Metanephros (tissue), 2 donors: ENCODE measurements around the gene SPDYE21.

GRCh38 chr7:55546735-55547300 lies 25.5 kb downstream of the VOPP1 start:
- RAMPAGE, long total RNA: no peak

GRCh38 chr7:55551177-55551719 lies 21.1 kb downstream of the VOPP1 start:
- RAMPAGE, long total RNA: no peak

- RAMPAGE, long total RNA: no peak
Observed at GRCh38 chr7:56072988-56073325, 8.9 kb downstream of the SUMF2 start.

- RAMPAGE, long total RNA: no peak
Observed at GRCh38 chr7:56079951-56080407, 12.8 kb downstream of the PHKG1 start.

DNA sequence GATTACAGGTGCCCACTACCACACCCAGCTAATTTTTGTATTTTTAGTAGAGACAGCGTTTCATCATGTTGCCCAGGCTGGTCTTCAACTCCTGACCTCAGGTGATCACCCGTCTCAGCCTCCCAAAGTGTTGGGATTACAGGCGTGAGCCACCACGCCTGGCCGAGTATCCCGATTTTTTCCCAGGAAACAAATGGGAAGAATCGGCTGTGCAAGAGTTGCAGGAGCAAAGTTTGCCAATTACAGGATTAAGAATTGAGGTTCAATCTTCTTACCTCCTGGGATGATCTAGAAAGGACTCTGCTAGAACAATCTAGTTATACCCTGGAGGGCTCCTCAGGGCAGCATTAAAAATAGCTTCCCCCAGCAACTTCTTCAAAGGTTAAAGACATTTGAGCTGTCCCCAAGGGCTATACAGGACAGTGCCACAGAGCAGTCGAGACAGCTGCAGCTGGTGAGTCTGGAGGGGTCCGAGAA lies 8.2 kb downstream of the PHKG1 start:
- RAMPAGE, long total RNA: no peak

DNA sequence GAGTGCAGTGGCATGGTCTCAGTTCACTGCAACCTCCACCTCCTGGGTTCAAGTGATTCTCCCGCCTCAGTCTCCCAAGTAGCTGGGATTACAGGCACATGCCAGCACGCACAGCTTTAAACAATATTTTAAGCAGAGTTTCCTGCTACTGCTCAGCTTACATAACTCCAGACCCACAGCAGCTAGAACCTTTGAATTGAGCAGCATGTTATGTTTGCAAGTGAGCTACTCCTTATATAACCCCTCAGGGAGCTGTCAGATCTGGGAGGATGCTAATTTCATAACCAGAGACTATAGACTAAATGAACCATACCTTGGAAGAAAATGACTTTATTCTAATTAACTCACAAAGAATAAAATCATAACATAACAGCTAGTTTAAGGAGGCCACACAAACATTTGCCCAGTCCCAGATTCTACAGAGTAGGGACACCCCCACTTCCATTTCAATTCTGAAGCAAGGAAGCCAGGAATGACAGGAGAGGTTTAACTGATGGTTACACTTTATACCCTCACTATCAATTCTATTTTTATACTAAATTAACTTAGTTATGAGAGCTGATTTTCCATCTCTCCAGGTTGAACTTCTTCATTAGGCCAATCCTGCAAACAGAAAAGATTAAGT lies 4.9 kb downstream of the CHCHD2 start:
- RAMPAGE, long total RNA: no peak

DNA sequence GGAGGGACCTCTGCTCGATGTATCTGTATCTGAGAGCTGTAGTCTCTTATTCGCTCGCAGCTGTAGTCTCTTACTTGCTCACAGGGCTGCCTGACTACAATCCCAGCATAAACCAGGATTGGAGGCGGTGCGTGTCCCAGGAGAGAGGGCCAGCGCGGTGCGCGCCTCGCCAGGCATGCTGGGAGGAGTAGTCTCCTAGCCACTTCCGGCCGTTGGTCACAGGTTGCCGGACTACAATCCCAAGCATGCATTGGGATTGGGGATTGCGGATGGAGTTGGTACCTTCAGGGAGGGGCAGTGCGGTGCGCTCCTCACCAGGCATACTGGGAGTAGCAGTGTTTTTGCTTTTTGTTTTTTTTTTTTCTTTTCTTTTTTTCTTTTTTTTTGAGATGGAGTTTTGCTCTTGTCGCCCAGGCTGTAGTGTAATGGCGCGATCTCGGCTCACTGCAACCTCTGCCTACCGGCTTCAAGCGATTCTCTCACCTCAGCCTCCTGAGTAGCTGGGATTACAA lies 421.8 kb upstream of the NUPR2 start:
- RAMPAGE, long total RNA: no peak

GRCh38 chr7:64997763-64998680 lies 8.5 kb downstream of the ERV3-1 start:
- RAMPAGE, long total RNA: no peak

DNA sequence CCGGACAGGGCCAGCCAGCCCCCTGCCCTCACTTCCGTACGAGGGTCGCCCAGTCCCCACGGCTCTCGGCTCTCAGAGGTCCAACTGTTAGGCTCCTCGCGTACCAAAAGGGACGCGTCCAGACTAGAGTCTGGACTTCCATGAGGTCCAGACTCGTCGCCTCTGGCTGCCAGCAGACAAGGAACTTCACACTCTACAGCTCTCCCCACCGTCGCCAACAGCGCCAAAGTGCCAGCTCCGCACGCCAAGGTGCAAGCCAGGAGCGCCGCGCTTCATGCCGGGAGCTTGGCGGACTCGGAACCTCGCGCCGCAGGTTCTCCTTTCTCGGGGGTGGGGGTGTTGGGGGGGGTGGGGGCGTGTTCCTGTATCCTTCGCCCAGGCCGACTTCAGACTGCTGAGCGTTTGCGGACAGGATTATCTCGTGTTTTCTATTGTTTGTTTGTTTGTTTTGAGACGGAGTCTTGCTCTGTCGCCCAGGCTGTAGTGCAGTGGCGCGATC lies 31.4 kb upstream of the ASL start:
- RAMPAGE, long total RNA: no peak

- RAMPAGE, long total RNA: no peak
Observed at GRCh38 chr7:66142881-66144081, 28.6 kb downstream of the CRCP start.

DNA sequence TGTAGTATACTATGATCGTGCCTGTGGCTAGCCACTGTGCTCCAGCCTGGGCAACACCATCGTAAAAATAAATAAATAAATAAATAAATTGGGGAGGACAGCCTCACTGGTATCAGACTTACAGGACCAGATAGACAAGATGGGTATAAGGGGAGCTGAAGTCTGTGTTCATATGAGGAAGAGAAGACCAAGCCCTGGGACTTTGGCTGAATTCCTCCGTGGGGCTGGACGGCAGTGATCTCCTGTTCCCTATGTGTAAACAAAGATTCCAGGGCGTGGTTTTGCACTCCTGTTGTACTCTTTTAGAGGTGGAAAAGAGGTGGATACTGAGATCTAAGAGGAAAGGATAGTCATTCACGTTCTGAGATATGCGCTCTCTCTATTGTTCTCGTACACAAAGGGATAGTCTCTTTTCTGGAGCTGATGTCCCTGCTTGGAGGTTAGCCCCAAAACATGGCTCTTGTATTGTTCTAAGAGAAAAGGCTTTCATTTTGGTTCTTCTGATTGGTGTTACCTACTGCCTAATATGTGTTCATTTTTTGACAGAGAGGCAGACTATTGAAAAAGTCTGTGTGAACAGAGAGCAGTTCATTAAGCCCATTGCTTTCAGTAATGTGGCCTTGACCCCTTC lies 12.2 kb downstream of the KCTD7 start:
- RAMPAGE, long total RNA: no peak

DNA sequence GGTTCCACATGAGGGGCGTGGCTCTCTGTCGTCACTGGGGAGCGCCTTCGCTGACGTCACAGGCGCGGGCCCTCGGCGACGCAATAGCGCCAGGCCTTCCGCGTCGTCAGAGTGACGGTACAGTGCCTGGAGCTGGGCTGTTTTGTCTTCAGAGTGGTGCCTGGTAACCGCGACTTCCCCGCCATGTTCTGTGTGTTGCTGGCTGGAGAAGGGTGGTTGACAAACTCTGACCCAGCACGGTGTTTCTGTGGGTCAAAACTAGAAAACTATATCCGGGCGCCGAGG lies 76.1 kb upstream of the TMEM248 start:
- RAMPAGE, long total RNA: no peak

- RAMPAGE, long total RNA: no peak
Observed at GRCh38 chr7:66952130-66952809, 31.2 kb downstream of the TMEM248 start.

DNA sequence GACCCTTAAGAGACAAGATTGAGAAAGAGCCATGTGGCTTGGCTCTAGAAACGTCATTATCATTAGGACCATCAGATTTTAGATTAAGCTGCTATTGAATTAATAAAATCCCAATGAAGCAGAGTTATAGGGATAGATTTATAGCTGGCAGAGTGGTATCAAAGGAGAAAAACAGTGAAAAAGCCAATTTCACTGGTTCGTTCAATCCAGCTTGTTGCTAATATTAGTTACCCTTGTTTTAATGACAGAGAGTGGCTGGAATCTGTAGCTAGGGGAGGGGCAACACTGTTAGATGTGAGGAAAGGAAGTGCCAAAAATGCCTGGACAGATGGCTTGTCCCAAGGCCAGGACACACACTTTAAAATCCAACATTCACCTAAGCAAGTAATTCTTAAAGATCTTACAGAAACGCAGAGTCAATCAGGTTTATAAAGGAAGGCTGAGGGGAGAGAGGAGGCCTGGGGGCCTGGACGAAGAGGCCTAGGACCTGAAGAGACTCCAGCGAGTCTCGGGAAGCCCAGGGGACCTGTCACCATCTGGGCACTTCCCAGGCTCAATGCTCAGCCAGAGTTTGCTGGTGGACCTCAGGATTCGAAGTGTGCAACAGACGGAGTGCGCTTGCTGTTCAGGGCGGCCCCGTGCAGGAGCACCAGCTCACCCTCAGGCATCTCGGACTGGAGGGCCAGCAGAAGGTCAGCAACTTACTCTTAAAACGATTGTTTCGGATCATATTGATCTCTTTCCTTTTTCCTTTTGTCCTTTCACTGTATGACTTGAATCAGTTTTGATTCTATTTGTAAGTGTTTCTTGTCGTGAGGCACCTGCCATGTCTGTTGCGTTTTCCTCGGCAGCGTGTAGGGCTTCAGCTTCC lies 36.7 kb downstream of the TMEM248 start:
- RAMPAGE, long total RNA: no peak

DNA sequence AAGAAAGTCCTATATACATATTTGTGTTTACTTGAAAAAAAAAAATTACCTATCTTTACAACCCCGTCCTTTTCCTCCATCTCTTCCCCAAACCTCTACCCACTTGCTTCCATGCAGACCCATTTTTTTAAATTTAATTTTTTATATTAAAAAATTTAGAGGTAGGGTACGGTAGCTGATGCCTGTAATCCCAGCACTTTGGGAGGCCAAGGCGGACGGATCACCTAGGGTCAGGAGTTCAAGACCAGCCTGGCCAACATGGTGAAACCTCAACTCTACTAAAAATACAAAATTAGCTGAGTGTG lies 2.9 kb downstream of the SBDS start:
- RAMPAGE, long total RNA: no peak

- RAMPAGE, long total RNA: no peak
Observed at GRCh38 chr7:67276523-67277112, at the start of gene SPDYE21. Gene SPDYE21 (plus strand): TSS chr7:67276941.

DNA sequence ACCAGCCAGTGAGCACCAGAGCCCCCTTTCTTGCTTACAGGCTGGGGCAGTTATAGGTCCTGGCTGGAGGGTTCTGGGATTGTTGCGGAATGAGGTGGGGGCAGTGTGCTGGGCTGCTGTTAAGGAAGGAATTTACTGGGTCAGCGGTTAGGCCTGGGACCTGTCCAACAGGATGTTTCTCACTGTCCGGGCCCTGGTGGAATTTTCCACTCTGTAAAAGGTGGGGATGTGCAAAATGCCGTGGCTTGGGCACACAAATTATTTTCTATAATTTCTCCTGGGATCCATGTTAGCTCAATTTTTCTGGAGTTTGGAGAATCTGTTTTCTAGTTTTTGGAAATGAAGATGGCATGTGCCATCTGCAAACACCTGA lies 477.2 kb downstream of the SPDYE21 start:
- RAMPAGE, long total RNA: no peak

DNA sequence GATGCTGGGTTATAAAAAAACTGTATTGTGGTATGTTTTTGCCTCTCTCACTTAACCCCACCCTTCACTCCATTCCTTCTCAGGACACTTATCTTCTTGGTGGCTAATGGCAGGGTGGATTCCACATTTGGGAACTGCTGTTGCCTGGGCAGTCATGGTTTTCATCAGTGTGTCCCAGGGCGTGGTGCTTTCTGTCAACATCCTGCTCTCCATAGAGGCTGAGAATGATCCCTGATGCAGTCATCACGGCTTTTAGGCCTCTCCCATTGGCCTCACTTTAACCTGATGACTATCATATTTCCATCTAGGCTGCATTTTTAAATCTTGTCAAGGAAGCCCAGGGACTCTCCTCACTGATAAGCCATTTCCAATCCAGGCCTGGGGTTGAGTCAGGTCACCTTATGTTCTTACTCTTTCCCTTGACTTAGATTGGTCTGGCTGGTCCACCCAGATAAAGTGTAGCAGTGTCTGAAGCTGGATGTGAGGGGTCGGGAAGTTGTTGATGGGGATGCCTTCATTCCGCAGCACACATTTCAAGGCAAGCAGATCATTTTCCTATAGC lies 176.9 kb downstream of the AUTS2 start:
- RAMPAGE, long total RNA: no peak

GRCh38 chr7:70157826-70158497 lies 559.7 kb downstream of the AUTS2 start:
- RAMPAGE, long total RNA: no peak

GRCh38 chr7:70528454-70528998 lies 603.4 kb upstream of the GALNT17 start:
- RAMPAGE, long total RNA: no peak